Skeletal muscle satellite cell (primary cell): ENCODE data around the gene TMCO3.

- CAGE, long polyA plus RNA = no peak
Observed at GRCh38 chr13:112892828-112893374, 76.1 kb upstream of the MCF2L start.

- CAGE, long polyA plus RNA = no peak
Observed at GRCh38 chr13:112893375-112894116, 75.5 kb upstream of the MCF2L start.

DNA sequence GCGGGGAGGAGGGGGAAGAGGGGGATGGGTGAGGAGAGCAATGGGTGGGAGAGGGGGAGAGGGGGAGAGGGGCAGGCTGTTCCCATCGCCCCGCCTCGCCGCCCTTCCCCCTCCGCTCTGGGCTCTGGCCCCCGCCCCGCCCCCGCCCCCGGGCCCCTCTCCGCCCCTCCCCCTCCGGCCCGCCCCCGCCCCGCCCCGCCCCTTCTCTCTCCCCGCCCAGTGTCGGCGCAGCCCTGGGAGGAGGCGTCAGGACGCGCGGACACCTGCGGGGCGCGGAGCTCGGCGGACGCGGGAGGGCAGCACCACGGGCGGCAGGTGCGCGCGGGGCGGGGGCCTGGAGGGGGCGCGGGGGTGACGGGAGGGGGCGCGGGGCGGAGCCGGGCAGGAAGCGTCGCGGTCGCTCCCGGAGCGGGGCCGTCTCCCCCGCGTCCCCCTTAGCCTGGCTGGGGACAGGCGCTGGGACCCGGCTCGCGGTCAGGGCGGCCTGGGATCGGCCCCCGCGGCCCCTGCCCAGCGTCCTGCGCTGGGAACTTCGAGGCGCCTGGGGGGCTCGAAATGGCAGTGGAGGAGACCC is 74.8 kb upstream of the MCF2L start:
- CAGE, long polyA plus RNA = no peak

- CAGE, long polyA plus RNA = no peak
Observed at GRCh38 chr13:113002176-113002610, 33.2 kb downstream of the MCF2L start.

- CAGE, long polyA plus RNA = no peak
Observed at GRCh38 chr13:113079384-113080128, 26.0 kb upstream of the F7 start.

GRCh38 chr13:113129883-113130716 is 7.5 kb downstream of the F10 start:
- CAGE, long polyA plus RNA = no peak

DNA sequence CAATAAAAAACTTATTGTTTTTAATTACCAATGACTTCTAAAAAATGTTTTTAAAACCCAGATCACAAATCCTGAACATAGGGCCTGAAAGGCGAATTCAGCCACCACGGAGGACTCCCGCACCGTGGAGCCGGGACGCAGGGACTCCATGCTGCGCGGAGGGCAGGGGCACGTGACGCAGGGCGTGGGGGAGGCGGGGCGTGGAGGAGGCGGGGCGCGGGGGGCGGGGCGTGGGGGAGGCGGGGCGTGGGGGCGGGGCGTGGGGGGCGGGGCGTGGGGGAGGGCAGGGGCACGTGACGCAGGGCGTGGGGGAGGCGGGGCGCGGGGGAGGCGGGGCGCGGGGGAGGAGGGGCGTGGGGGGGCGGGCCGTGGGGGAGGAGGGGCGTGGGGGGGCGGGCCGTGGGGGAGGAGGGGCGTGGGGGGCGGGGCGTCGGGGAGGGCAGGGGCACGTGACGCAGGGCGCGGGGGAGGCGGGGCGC is 4.6 kb upstream of the PROZ start:
- CAGE, long polyA plus RNA = no peak

- CAGE, long polyA plus RNA = no peak
Observed at GRCh38 chr13:113154316-113154706, 4.1 kb upstream of the PROZ start.

GRCh38 chr13:113242762-113243597 is 33.6 kb downstream of the CUL4A start:
- CAGE, long polyA plus RNA = no peak

DNA sequence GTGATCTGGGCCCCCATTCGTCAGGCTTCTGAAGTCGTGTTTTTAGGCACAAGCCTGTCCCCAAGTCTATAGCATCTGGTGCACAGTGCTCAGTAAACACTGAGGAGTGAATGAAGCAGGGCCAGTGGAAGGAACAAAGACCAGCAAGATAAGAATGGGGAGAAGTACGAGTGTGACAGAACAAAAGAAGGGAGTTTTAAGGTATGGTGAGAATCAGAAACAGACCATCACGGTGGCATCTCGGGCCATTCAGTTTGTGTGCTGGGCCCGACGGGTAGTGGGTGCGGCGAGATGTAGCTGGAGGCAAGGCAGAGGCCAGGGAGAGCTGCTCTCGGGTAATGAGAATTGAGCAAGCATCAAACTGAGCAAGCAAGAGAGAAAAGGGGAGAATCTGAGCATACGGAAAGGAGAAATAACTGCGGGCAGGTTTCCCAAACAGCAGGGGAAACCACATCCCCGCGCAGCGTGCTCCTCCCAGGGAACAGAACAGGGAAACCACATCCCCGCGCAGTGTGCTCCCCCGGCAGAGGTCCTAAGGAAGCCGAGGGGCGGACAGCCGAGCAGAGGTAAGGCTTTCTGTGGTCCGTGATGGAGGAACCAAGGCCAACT is 23.4 kb upstream of the LAMP1 start:
- CAGE, long polyA plus RNA = no peak

DNA sequence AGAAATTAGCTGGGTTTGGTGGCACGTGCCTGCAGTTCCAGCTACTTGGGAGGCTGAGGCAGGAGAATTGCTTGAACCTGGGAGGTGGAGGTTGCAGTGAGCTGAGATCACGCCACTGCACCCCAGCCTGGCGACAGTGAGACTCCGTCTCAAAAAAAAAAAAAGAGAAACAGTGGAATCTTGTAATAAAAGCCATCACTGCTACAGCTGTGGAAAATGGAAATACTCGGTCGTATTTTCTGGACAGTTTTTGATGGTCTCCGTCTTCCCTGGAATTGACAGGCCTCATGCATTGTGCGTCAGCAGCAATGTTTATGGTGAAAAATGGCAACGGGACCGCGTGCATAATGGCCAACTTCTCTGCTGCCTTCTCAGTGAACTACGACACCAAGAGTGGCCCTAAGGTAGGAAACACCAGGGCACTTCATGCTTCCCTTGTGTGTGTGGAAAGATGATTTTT is 9.2 kb downstream of the LAMP1 start:
- CAGE, long polyA plus RNA = no peak

GRCh38 chr13:113324331-113324784 is 27.3 kb downstream of the LAMP1 start:
- CAGE, long polyA plus RNA = no peak

DNA sequence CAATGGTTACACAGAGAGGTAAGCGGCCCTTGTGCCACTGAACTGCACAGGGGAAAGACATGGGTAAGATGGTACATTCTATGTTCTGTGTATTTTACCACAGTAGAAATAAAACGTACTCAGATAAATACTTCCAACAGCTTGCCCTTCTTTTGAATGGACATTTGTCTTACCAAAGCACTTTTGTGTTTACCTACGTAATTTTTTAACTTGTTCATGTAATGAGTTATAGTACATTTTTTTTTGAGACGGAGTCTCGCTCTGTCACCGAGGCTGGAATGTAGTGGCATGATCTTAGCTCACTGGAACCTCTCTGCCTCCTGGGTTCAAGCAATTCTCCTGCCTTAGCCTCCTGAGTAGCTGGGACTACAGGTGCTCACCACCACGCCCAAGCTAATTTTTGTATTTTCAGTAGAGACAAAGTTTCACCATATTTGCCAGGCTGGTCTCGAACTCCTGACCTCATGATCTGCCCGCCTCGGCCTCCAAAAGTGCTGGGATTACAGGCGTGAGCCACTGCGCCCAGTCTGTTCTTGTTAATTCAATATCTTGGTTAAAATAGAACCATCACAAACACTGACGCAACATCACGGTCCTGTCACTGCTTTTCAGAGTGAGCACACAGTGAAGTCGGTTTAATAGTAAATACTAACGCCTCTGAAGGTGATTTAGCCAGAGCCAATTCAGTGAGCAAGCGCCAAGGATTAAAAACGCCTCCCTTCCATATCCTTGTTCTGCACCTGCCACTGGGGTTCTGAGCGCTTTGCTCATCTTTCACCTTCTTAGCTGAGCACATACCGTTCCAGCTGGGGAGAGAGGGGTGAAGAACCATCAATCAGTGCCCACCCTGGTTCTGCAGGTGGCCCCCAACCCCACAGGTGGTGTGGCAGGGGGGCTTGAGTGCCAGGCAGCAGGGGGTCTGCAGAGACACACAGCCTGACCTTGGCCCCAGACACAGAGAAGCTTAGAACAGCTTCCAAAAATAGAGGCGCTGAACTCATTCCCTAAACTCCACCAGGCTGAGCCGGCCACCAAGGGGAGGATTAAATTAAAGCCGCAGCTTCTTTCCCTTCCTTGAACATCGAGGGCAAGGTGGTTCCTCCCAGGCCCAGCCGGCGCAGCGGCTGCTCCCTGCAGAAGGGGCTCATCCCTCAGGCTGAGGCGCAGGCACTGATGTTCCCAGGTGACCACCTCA is 30.3 kb downstream of the LAMP1 start:
- CAGE, long polyA plus RNA = no peak

- CAGE, long polyA plus RNA = no peak
Observed at GRCh38 chr13:113405117-113405347, 41.1 kb upstream of the GRTP1 start.

DNA sequence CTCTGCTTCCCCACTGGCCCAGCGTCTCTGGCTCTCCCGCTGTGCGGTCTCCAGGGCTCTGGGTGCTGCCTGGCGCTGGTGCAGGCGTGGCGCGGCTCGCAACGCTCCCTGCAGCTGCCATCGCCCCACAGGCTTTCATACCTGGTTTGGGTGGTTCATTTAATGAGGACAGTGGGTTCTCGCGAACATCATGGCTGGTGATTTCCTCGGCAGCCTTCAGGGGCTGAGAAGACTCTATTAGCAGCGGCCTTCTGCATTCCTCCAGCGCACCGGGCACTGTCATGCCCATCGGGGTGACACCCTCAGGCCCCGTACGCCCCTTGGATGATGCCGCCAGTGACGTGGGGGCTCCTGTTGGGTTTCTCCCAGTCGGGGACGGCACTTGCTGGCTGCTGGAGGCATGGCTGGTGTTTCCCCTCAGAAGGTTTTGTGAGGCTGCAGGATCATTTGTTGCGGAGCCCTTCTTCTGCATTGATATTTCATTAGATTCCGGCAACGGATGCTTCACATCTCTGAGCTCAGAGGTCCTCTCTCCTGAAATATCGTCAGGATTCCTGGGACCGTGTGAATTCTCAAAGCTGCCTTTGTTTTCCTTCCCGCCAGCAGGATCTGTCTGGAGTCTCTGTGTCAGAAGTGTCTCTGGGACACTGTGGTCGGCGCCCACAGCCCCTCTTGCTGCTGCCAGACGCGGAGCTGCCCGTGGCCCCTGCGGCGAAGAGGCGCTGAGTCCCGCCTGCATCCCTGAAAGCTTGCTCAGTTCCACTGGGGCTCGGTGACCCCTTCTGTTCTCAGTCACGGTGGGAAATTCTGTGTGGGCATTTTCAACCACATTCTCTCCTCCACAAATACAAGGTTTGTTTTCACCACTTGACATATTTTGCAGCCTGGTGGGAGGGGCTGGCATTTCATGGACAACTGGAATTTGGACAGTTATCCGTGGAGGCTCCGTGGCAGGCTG is 42.2 kb upstream of the GRTP1 start:
- CAGE, long polyA plus RNA = no peak

GRCh38 chr13:113488093-113488996 is 2.2 kb downstream of the DCUN1D2 start:
- CAGE, long polyA plus RNA = no peak

- CAGE, long polyA plus RNA = start-site peak on the plus strand at chr13:113491021-113491141, 221 and 345 reads in 2 replicates
Observed at GRCh38 chr13:113490327-113491440, at the start of gene TMCO3. TSS of gene TMCO3 (plus strand) at chr13:113491021.

- CAGE, long polyA plus RNA = no peak
Observed at GRCh38 chr13:113607735-113608110, 23.2 kb downstream of the TFDP1 start.

DNA sequence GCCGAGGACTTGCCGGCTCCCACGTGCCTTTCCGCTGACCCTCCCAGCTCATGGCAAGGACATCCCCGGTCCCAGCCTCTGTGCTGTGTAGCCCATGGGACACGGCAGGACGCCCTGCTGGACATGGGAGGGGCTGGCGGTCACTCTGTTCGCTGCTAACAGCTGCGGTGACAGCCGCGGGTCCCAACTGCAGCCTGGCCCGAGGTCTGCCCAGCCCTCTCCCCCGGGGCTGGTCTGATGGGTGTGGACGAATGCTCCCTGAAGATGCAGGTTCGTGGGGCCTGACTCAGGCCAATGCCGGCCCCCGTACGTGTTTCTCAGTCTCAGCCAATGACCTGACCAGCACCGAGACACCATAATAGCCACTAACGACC is 42.5 kb downstream of the GAS6 start:
- CAGE, long polyA plus RNA = no peak

DNA sequence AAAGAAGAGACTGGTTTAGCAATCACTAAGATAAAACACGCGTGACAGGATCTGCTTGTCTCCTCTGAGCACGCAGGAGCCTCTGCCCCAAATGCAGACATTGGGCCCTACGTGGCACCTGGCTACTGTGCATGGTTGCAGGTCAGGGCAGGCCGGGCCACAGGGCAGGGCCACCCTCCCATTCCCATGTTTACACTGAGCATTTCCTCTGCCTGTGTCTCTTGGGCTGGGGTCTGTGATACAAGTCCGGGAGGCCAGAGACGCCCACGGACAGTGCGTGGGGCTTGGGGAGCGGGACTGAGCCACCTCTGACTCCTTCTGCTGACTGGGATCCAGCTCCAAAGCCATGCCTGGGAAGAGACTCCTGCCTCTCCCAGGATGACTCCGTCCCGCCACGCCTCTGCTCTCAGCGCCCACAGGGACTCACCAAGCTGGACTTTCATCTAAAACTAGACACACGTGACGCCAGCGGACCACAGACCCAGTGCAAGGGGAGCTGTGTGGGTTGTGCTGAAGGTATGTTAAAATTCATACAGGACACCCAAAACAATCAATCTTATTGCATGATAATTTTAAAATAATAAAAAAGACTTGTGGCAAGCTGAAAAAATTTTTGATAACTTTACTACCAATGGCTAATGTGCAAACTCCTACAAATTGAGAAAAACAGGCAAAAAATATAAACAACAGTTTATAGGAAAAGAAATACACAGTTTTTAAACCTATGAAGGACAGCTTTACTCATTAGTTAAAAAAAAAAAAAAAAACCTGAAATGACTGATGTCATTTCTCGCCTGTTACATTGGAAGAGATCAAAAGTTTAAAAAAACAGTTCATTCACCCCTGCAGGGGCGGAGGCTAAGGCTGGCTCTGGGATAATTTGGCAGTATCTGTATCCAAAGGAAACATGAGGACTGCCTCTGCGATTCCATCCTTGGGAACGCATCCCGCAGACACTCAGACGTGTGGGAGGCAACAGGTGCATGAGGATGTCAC is 18.6 kb downstream of the GAS6 start:
- CAGE, long polyA plus RNA = no peak